Anterior vena cava (tissue), 1 donor: ENCODE measurements around the genes BAG3, PLPP4 and ATE1.

GRCh38 chr10:119576572-119577180, 20.1 kb downstream of the TIAL1 start:
- PRO-cap, result no peak

DNA sequence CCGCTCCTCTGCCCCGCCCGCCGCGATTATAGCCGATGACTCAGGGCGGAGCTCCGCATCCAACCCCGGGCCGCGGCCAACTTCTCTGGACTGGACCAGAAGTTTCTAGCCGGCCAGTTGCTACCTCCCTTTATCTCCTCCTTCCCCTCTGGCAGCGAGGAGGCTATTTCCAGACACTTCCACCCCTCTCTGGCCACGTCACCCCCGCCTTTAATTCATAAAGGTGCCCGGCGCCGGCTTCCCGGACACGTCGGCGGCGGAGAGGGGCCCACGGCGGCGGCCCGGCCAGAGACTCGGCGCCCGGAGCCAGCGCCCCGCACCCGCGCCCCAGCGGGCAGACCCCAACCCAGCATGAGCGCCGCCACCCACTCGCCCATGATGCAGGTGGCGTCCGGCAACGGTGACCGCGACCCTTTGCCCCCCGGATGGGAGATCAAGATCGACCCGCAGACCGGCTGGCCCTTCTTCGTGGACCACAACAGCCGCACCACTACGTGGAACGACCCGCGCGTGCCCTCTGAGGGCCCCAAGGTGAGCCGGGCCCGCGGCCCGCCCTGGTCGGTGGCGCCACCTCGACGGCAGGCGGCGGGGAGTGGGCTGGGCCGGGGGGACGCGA, at the start of gene BAG3:
BAG3 (plus strand) TSS at position 56 of the 616 bp plus-strand sequence.
- PRO-cap, result bidirectional peak, plus-strand start at position 248 of the sequence, minus-strand start outside the sequence

- PRO-cap, result unidirectional peak, minus-strand start at chr10:119652569; unidirectional peak, minus-strand start at chr10:119652637
Measured at GRCh38 chr10:119652464-119652827, 1.3 kb downstream of the BAG3 start.

DNA sequence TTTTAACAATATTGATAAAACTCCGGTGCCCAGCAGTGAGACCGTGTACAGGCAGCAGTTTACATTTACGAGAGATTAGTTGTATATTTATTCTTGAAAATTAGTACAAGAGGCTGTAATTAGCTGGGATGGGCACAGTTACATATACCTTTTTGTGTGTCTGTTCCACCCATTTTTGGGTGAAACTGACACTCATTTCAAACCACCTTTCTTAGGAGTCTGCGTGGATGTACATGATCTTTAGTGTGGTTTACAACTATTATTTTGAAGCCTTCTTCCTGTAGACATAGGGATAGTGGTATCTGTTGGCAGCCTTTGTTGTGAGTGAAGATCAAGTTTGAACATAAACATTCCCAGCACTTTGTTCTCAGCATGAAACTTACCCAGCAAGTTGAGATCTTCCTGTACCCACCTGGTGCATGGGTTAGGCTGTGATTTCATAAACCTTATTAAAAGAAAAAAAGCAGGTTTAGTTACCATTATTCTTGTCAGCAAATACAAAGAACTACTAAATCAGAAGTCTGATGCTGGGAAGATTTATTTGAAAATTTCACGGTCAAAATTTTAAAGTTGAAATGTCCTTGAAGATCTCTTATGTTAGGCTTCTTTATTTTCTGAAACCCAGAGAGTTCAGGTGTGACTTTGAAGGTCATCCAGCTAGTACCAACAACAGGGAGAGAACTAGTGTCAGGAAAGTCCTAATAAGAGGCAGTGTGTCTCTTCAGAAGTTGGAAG, 2.1 kb downstream of the BAG3 start:
- PRO-cap, result no peak

- PRO-cap, result no peak
Measured at GRCh38 chr10:119761176-119761766, 35.4 kb downstream of the INPP5F start.

DNA sequence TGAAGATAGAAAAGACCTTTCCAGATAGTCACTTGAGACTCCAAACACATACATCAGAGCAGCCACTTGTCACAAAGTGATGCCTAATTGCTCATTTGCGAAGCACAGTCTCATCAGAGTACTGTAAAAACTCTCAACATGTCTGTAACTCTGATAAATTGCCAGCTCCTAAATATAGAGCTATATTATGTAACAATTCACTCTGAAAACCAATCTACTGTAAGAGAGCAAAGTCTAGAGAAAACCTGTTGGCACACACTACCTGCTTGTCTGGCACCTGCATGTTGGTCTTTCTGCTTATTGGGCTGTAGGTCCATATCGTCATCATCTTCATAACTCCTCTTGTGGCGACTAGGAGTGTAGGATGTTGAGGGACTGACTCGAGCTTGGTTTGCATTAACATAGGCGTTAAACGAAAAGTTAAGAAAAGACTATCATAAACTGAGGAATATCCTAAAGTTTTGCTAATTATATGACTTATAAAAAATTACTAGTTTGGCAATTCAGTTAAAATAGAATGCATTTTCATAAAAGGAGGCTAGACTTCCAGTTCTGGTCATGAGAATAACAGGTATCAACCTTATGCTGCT, 19.8 kb downstream of the MCMBP start:
- PRO-cap, result no peak

DNA sequence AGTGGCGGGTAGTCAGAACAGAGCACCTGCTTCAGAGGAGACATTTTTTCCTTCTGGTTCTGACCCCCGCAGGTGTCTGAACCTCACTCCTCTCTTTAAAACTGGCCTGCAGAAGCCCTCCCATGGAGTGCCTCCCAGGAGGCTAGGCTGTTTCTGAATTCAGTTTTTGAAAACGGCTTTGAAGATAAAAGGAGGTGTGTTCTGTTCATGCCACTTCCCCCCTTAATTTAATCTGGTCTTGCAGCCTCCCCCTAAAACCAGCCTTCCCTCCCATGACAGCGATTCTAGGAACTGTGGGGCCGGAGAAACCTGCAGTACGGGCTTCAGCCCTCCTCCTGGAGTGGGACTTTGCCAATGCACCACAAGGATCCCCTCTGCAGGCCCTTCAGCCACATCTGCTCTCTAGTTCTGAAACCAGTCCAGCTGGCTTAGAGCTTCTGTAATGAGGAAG, 26.1 kb upstream of the PLPP4 start:
- PRO-cap, result unidirectional peak, plus-strand start at position 163 of the sequence

GRCh38 chr10:120456707-120457551, at the start of gene PLPP4:
PLPP4 (plus strand) TSS chr10:120457227.
- PRO-cap, result no peak

- PRO-cap, result no peak
Measured at GRCh38 chr10:120665256-120665641, 185.9 kb upstream of the WDR11 start.

GRCh38 chr10:120979163-120980212, 128.3 kb downstream of the WDR11 start:
- PRO-cap, result no peak

DNA sequence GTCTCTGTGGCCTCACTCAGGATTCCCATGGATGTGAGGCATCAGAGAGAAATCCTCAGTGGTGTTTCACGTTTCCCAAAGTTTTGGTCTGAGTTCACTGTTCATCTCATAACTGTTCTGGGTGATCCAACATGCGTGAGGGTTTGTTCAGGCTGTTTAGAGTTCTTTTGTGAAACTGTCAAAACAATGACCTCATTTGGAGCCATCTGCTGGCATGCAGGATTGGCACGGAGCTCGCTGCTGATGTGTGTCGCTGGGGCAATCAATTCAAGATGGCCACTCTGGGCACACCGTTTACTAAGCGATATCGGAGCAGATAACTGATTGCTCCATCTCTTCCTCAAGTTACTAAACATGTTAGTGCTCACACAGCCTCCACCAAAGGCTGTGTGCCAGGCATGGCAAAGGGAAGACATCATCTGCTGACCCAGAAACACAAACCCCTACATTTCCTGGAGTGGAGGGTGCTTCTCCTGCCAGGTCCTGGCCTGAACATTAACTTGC, 365.6 kb downstream of the WDR11 start:
- PRO-cap, result no peak

GRCh38 chr10:121359506-121359937, 238.7 kb downstream of the FGFR2 start:
- PRO-cap, result no peak

DNA sequence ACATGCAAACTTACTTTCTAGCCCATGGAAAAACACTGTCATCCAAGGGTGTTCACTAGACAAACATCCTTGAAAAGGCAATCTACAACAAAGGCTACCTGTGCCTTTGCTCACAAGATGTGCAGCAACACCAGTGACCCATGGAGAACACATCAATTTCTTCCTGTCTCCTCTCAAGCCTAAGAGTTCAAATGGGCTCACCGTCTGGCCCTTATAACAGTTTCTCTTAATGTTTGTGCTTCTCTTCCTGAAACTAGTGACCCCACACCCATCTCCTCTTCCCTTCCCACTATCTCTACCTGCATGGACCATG, 179.5 kb downstream of the FGFR2 start:
- PRO-cap, result no peak

- PRO-cap, result no peak
Measured at GRCh38 chr10:121500358-121500983, 97.8 kb downstream of the FGFR2 start.

- PRO-cap, result no peak
Measured at GRCh38 chr10:121549999-121550765, 48.1 kb downstream of the FGFR2 start.

GRCh38 chr10:121593688-121594286, 4.5 kb downstream of the FGFR2 start:
- PRO-cap, result no peak

DNA sequence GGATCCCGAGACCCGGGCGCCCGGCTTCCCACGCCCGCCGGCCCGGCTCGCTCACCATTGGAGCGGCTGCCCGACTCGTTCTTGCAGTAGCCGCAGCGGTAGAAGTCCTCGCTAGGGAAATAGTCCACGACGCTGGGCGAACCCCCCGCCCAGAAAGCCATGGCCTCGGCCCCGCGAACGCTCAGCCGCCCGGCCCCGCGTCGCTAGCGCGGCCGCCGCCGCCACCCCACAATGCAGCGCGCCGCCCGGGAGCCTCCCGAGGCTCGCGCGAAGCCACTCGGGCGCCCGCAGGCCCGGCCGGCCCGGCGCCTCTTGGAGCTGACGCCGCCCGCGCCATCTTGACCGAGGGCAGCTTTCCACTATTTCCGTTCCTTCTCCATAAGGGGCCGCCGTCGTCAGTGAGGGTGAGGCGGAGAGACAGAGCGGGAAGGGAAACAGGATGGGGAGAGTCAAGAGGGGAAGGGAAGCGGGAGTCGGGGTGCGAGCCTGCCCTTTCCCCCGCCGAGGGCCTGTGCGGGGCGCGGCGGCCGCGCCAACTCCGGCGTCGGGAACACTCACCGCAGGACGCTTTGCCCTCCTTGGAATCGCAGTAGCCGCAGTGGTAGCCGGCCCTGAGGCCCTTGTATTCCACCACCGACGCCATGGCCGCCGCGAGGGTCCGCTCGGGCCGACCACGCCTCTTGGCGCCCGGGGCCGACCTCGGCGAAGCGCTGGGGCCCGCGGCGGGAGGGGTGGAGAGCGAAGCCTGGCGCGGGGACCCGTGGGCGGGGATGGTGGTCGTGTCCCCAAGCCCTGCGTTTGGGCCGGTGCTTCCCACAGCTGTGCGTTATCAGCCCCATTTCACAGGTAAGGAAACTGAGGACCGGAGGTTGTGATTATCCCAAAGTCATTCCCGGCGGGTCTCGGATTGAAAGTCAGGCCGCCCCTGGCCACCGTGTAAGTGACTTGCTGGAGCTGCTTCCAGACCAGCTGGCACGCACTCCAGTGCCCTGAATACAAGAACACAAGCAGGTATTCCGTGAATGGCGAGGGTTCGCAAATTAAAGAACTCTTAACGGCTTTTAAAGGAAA, at the start of gene ATE1:
ATE1 (minus strand) TSS at position 243 of the 1,071 bp plus-strand sequence.
- PRO-cap, result bidirectional peak, plus-strand start at position 398 of the sequence, minus-strand start at position 205 of the sequence

- PRO-cap, result no peak
Measured at GRCh38 chr10:121975452-121975774, 396 bp upstream of the NSMCE4A start.

DNA sequence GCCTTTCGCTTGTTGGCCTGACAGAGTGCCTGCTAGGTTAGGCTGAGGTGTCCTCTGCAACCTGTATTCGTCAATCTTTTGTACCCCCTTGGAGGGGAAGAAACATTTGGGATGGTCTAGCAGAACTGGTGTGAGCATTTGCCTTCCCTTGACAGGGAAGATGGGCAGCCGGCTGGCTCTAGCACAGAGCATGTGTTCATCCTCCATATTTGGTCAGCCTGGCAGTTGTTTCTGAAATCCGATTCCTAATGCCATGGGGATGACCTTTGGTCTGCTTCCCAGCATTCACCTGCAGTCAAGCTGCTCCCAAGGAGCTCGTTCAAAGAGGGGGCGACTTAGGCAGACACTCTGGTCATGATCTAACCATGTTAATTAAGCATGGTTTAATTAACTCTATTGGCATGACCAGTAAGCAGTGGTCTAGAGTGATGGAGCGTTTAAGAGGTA, 55.3 kb downstream of the TACC2 start:
- PRO-cap, result no peak

GRCh38 chr10:122112515-122113544, 123.9 kb downstream of the TACC2 start:
- PRO-cap, result bidirectional peak, plus-strand start at chr10:122112885, minus-strand start at chr10:122112725; bidirectional peak, plus-strand start at chr10:122113406, minus-strand start at chr10:122113357